ENCODE data around the gene GBA2.

- PRO-cap, 2 experiments = no peak in any of the 2 experiments
These were observed 1.4 kb downstream of the CCDC107 start for GRCh38 chr9:35659276-35660051.

DNA sequence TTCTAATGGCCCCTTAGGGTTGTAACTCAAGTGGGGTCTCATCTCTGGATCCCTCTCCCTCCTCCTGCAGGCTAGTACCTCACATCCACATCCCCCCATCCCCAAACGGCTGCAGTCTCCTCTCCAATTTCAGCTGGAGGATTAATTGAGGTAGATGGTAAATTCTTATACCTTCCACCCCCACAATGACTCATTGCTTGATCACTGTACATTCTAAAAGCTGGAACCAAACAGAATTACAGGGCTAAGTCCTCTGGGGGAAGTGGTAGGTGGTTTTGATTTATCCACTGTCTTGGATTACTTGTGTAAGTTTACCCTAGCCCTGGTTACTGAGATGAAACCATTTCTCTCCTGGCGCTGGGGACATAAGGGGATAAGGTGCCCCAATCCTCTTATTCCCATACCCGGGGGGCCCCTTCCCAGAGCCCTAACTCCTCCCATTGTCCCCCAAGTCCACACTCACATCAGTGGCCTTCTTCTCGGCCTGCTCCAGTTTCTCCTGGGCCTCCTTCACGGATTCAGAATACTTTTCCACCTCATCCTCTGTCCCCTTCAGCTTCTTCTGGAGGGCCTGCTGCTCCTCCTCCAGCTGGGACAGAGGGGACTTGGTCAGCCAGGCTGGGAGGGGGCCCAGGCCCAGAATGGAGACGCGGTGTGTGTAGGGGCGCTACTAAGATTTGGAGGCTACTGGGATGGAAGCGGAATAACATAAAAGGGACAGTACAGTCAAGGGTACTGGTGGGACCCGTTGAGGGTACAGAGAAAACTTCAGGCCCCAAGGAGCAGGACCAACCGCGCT lies 843 bp downstream of the TPM2 start:
- PRO-cap, 2 experiments = peak in 1 of 2 experiments; most common plus-strand start position 233 of the sequence (in 1)

DNA sequence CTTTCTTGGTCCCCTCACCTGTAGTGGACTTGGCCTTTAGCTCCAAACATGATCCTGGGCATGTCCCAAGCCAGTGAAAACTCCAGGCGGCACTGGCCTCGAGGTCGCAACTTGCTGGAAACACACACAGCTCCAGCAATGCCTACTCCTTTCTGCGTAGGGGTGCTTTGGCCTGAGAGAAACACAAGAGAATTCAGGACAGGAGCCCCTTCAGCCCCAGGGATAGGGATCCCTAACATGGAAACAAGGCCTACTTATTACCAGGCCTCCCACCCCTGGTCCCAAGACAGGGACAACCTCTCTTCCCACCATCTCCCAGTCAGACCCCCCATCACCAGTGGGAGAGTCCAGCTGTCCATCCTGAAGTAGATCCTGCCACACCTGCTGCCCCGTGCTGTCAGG lies 7.7 kb downstream of the CREB3 start:
- PRO-cap, 2 experiments = no peak in any of the 2 experiments

DNA sequence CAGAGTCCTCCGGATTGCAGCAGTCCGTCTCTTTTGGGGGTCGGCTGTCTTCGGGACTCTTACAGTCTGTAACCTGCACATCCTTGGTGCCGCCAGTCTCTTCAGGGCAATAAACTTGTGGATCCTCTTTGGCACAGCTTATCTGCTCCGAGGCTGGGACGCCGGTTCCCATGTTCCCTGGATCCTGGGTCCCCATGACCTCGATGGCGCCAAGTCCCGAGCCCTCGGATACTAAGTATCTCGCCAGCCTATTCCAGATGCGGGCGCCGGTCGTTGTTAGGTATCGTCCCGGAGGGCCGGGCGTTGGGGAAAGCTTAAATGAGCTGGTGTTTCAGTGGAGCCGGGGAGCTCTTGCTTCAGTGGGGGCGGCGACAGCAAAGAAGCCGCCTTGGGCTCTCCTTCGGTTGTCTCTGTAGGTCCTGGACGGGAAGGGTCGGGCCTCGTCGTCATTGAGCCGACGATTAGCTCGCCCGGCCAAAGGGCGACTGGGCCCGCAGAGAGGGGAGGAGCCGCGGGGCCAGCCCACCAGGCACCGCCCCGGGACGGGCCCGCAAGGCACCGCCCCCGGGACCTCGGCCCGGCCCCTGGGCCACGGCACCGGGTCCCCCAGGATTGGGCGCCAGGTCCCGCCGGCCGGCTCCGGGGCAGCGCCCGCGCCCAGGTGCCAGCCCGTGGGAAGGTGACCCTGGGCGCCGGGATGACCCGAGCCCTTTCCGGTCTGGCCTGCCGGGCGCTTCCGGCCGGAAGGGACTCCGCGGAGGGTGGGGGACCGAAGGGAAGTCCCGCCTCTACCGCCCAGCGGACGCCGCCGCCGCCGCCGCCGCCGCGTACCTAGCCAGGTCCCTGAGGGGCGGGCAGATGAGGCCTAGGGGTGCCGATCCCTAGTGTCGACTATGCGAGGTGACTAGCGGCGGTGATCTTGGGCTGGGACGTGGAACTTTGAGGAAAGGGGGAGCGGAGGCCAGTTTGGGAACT lies at the start of gene GBA2:
GBA2 (minus strand) TSS at position 720 of the 975 bp plus-strand sequence.
- PRO-cap, 2 experiments = peak in 2 of 2 experiments; most common plus-strand start position 609 of the sequence (in 1); most common minus-strand start position 451 of the sequence (in 2)

DNA sequence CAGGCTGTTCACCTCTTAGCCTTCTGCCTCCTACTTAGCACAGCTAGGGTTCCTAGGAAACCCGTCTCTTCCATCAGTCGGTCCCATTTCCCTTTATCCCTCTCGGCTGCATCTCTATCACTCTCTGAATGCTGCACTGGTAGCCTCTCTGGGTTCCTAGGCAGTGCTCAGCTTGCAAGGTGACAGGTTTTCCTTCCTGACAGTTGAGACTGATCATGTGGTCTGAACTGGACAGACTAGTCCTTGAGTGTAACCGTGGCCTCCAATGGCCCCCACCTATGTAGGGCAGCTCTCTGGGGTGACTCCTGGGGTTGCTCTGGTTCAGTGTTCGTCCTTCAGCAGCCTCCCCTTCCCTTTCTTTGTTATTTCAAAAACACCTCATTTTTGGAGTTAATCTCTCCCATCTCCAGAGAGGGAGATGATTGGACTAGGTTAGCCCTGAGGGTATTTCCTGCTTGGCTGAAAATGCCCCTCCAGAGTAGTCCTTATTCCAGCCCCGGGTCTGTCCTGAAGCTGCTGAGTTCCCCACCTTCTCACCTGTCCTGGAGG lies 3.8 kb downstream of the TMEM8B start:
- PRO-cap, 2 experiments = no peak in any of the 2 experiments

- PRO-cap, 2 experiments = no peak in any of the 2 experiments
These were observed 15.6 kb downstream of the TMEM8B start for GRCh38 chr9:35844347-35845216.

DNA sequence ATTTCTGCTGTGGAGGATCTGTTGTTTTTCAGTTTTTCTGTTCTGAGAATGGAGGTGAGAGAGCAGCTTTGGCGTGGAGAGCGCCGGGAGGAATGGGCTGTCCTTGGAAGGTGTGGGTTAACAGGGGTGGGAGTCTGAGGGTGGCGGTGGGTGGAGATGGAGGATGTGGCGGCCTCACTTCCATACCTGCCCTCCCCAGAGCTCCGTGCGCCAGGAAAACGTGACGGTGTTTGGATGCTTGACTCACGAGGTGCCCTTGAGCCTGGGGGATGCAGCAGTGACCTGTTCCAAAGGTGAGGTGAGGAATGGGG lies 16.7 kb downstream of the TMEM8B start:
- PRO-cap, 2 experiments = no peak in any of the 2 experiments

GRCh38 chr9:35848046-35848727 lies 19.2 kb downstream of the TMEM8B start:
- PRO-cap, 2 experiments = no peak in any of the 2 experiments

DNA sequence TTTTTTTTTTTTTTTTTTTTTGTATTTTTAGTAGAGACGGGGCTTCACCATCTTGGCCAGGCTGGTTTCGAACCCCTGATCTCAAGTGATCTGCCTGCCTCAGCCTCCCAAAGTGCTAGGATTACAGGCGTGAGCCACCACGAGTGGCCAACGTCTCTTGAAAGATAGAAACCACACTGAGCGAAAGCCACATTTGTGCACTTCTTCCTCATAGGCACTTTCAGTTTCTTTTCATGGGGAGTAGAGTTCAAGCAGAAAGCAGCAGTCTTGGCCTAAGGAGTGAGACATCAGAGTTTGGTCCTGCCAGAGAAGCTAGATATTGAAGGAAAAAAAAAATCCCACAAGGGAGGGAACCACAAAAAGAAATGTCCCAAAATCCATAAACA lies 44.0 kb upstream of the GLIPR2 start:
- PRO-cap, 2 experiments = no peak in any of the 2 experiments

DNA sequence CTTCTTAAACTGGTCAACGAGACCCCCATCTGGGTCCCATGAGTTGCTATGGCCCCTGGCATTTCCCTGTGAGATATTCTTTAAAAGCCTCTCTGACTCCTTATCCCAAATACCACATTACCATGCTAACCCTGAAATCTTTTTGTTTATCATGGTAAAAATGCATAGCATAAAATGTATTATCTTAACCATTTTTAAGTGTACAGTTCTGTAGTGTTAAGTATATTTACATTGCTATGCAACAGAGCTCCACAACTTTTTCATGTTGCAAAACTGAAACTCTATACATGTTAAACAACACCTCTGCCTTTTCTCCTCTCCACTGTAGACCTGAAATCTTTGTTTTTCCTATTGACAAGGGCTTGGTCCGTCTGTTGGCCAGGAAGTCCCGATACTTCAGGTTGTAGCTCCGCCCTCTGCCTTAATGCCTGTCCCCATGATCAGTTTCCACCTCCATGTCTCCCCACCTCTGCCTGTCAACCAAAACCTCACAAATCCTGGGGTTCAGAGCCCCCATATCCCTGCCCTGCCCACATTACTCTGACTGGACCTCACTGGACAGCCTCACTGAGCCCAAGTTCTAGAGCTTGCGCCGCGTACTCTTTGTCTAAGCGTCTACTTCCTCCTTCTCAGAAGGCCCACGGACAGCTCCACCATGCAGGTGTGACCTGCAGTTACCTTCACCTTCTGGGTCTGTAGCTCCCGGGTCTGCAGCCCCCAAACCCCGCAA lies 7.8 kb downstream of the GLIPR2 start:
- PRO-cap, 2 experiments = no peak in any of the 2 experiments

- PRO-cap, 2 experiments = no peak in any of the 2 experiments
These were observed 28.3 kb downstream of the CLTA start for GRCh38 chr9:36218920-36219594.

- PRO-cap, 2 experiments = no peak in any of the 2 experiments
These were observed 61.0 kb upstream of the GNE start for GRCh38 chr9:36319300-36319652.

DNA sequence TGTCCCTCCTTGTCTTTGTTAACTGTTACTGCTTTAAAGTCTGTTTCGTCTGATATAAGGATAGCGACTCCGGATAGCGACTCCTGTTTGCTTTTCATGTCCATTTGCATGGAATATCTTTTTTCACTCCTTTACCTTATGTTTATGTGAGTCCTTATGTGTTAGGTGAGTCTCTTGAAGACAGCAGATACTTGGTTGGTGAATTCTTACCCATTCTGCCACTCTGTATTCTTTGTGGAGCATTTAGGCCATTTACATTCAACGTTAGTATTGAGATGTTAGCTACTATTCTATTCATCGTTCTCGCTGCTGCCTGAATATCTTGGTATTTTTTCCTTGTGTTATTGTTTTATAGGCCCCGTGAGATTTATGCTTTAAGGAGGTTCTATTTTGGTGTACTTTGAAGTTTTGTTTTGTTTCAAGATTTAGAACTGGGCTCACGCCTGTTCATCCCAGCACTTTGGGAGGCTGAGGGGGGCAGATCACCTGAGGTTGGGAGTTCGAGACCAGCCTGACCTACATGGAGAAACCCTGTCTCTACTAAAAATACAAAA lies 14.0 kb upstream of the RNF38 start:
- PRO-cap, 2 experiments = no peak in any of the 2 experiments

- PRO-cap, 2 experiments = no peak in any of the 2 experiments
These were observed 79.8 kb upstream of the MELK start for GRCh38 chr9:36492762-36493446.

DNA sequence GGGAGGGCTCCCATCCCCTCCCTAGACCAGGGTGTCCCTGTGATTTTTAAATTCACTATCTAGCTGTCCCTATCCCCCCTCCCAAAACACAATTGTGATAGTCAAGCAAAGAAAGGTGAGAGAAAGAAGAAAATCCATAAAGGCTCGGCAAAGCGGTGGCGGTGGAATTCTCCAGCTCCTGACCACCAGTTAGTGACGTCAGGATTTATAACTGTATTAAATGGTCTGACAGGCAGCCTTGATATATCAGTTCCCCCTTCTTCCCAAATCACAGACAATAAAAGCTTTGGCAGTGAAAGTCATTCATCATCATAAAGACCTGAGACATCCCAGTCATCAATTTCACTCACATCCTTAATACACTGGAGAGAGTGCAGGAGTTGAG lies 132.1 kb downstream of the PAX5 start:
- PRO-cap, 2 experiments = no peak in any of the 2 experiments

DNA sequence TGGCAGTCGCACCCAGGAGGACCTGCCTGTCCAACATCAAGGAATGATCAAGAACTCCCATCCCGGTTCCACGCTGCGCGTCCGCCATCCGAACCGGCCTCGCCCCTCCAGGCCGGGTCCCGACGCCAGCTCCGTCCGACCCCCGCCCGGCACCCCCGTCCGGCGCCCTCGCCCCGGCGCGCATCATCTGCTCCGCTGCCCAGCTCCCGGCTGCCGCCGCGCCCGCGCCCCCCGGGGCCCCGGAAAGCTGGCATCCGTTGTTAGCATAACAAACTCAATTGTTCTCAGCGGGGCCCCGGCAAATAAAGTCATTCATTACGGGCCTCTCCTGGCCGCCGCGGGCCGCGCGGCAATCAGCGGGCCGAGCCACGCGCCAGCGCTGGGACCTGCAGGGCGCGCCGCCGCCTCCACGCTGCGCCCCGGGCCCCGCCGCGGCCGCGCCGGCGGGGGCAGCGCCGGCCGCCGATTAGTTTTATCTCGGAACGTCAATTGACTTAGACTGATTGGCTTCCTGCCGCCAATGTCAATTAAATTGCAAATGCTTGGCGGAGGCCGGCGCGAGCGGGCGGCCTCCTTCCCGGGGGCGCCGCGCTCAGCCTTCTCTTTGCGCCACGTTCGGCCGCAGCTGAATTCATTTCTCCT lies 48.0 kb downstream of the PAX5 start:
- PRO-cap, 2 experiments = no peak in any of the 2 experiments

GRCh38 chr9:37001805-37002465 lies 32.1 kb downstream of the PAX5 start:
- PRO-cap, 2 experiments = no peak in any of the 2 experiments

GRCh38 chr9:37029565-37030082 lies 4.4 kb downstream of the PAX5 start:
- PRO-cap, 2 experiments = no peak in any of the 2 experiments

GRCh38 chr9:37047401-37047674 lies 13.3 kb upstream of the PAX5 start:
- PRO-cap, 2 experiments = no peak in any of the 2 experiments

DNA sequence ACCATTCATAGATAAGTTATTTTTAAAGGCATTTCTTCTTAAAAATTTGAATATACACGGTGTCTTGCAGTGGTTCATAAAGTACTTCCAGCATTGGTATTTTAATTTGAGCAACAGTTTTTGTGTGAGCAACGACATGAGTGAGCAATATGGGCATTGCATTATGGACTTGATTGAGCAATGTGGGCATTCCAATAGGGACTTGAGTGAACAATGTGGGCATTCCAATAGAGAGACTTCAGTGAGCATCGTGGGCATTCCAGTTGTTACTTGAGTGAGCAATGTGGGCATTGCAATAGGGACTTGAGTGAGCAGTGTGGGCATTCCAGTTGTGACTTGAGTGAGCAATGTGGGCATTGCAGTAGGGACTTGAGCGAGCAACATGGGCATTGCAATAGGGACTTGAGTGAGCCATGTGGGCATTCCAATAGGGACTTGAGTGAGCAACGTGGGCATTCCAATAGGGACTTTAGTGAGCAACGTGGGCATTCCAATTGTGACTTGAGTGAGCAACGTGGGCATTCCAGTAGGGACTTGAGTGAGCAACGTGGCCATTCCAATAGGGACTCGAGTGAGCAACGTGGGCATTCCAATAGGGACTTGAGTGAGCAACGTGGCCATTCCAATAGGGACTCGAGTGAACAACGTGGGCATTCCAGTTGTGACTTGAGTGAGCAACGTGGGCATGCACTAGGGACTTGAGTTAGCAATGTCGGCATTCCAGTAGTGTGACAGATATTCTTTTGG lies 52.3 kb downstream of the ZCCHC7 start:
- PRO-cap, 2 experiments = no peak in any of the 2 experiments

Measured in Colon Carcinoma Metastatic in the Brain (tissue), 2 donors.